Omental fat pad (tissue), 4 donors: ENCODE data around the genes MVB12B and NIBAN2.

DNA sequence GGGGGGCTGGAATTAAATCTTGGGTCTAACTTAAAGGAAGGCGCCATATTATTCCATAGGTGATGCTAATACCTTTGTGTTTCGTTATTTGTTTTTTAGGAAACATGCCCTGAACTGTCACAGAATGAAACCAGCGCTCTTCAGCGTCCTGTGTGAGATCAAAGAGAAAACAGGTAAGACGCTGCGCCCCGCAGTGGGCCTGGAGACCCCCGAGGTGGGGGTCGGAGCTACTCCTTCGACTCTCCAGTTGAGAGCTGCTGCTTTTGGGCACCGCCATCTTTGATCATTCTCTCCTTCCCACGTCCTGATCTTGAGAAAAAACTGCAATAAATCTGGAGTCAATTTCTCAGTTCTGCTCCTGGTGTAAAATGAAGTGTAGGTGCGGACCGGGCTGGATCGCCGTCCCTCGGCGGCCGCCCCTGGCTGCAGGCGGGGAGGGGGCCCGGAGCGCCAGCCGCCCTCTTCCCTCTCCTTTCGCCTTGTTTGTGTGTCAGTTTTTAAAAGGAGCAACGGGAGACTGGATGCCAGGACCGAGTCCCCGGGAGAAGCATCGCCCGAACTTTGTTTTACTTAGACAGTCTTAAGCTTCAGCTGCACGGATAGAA, 1.4 kb downstream of the PBX3 start:
- PRO-cap = no peak
- RAMPAGE, long total RNA, 4 experiments = no peak in any of the 4 experiments

DNA sequence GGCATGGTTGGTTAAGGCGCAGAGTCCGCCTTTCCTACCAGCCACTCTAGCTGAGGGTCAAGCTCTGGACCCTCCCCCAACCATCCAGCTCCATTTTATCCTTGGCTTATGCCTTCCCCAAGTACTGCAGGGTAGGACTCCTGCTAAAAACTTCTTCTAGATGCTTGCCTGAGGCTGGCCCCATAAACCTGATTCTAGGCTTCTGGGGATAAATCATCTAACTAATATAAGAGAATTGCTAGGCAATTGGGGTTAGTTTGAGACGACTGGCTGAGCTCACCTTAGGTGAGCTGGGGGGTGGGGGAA, 730 bp upstream of the MVB12B start:
- PRO-cap = no peak
- RAMPAGE, long total RNA, 4 experiments = no peak in any of the 4 experiments

GRCh38 chr9:126326432-126327502, at the start of gene MVB12B:
Gene MVB12B, plus strand, starts transcription at chr9:126326829.
- PRO-cap = no peak
- RAMPAGE, long total RNA, 4 experiments = no peak in any of the 4 experiments

DNA sequence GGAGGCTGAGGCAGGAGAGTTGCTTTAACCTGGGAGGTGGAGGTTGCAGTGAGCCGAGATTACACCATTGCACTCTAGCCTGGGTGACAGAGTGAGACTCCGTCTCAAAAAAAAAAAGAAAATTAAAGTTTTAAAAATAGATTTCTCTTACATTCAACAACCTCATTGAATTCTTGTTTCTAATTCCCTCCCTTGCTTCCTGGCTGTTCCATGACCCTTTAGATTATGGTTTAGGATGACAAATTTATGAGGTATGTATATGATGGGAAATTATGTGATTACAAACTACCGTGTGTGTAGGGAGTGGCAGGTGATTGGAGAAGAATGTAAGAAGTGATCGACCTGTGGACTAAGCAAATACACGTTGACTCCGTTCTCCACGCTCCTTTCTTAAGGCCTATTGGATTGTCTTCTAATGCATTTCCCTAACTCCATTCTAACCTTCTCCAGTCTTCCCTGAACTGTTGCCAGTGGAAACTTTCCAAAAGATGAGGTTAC, 36.5 kb downstream of the MVB12B start:
- PRO-cap = no peak
- RAMPAGE, long total RNA, 4 experiments = no peak in any of the 4 experiments

DNA sequence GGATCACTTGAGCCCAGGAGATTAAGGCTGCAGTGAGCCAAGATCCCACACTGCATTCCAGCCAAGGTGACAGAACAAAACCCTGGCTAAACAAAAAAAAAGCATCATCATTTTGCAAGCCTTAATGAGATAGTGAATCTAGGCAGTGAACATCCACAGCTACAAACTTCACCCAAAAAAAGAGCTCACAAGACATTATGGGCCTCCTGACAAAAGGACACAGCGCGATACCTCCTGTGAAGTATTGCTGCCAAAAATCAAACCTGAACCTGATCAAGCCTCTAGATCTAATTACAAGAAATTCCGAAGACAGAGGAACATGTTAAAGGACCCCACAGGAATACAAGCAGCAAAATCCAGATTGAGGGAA, 16.5 kb upstream of the LMX1B start:
- PRO-cap = no peak
- RAMPAGE, long total RNA, 4 experiments = no peak in any of the 4 experiments

DNA sequence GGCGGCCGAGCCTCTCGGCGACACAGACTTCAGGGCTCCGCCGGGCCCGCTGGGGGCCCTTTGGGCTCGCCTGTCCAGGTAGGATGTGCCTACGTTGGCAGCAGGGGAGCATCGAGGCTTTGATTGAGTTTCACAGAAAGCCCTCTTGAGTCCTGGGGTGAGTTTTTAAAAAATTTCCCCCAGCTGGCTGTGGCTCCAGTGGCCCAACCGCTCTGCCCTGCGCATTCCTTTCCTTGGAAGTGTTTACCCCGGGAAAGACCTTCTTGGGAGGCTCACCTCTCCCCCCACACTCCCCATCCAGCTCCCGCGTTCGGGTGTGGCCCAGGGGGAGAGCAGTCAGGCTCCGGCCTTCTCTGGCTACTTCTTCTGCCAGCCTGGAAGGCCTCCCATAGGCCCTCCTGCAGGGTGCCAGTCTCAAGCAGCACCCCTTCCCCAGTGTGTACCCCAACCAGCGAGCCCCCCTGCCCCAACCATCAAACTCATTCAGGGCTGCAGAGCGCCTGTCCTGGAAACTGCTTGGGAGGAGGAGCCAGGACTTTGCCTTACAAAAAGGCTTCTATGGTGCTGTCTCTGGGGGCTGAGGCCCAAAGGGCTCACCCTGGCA, 5.4 kb downstream of the LMX1B start:
- PRO-cap = no peak
- RAMPAGE, long total RNA, 4 experiments = no peak in any of the 4 experiments

GRCh38 chr9:126704629-126705080, 90.9 kb downstream of the LMX1B start:
- PRO-cap = no peak
- RAMPAGE, long total RNA, 4 experiments = no peak in any of the 4 experiments

GRCh38 chr9:126985811-126986415, 71.3 kb downstream of the RALGPS1 start:
- PRO-cap = no peak
- RAMPAGE, long total RNA, 4 experiments = no peak in any of the 4 experiments

GRCh38 chr9:127099147-127099549, 23.3 kb downstream of the ANGPTL2 start:
- PRO-cap = no peak
- RAMPAGE, long total RNA, 4 experiments = no peak in any of the 4 experiments

- PRO-cap = no peak
- RAMPAGE, long total RNA, 4 experiments = no peak in any of the 4 experiments
Observed at GRCh38 chr9:127133576-127134405, 11.4 kb upstream of the ANGPTL2 start.

DNA sequence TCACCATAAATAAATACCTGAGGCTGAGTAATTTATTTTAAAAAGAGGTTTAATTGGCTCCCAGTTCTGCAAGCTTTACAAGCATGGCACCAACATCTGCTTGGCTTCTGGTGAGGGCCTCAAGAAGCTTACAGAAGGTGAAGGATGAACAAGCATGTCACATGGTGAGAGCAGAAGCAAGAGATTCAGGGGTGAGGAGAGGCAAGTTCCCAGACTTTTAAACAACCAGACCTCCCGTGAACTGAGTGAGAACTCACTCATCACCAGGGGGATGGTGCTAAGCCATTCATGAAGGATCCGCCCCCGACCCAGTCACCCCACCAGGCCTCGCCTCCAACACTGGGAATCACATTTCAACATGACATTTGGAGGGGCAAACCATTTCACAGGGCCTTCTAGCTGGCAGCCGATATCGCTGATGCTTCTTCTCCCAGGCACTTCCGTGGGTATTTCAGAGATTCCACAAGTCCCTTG, 60.5 kb upstream of the ANGPTL2 start:
- PRO-cap = no peak
- RAMPAGE, long total RNA, 4 experiments = no peak in any of the 4 experiments

- PRO-cap = no peak
- RAMPAGE, long total RNA, 4 experiments = start-site peak on the plus strand in 2 of 4 experiments, at chr9:127245317-127245906 at its widest, 7 to 9 reads per replicate
Observed at GRCh38 chr9:127244607-127245739, 19.6 kb upstream of the GARNL3 start.

- PRO-cap = no peak
- RAMPAGE, long total RNA, 4 experiments = no peak in any of the 4 experiments
Observed at GRCh38 chr9:127303727-127304303, 39.2 kb downstream of the GARNL3 start.

GRCh38 chr9:127384084-127384909, 12.7 kb upstream of the SLC2A8 start:
- PRO-cap = no peak
- RAMPAGE, long total RNA, 4 experiments = no peak in any of the 4 experiments

- PRO-cap = no peak
- RAMPAGE, long total RNA, 4 experiments = no peak in any of the 4 experiments
Observed at GRCh38 chr9:127407341-127407862, 10.4 kb downstream of the SLC2A8 start.

DNA sequence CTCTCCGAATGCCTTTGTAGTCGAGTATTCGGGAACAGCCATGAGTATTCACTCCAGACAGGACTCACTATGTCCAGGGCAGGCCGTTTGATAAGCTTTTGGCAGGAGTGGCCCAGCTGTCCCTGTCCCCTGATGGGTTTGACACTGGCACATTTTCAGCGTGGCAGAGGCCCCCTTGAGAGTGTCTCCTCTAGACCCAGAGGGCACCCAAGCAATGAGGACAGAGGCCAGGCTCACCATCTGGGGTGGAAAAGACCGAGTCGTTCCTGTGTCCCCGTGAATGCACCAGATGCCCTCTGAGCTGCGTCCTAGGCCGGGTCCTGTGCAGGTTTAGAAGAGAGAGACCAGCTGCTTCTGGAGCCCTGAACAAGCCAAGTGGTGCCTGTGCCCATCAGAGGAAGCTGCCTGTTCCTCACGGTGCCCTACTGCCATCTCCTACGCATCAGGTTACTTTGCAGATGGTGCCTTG, 42.3 kb downstream of the LRSAM1 start:
- PRO-cap = no peak
- RAMPAGE, long total RNA, 4 experiments = no peak in any of the 4 experiments

- PRO-cap = no peak
- RAMPAGE, long total RNA, 4 experiments = no peak in any of the 4 experiments
Observed at GRCh38 chr9:127549034-127549740, 19.7 kb downstream of the NIBAN2 start.

GRCh38 chr9:127561035-127561302, 7.9 kb downstream of the NIBAN2 start:
- PRO-cap = no peak
- RAMPAGE, long total RNA, 4 experiments = no peak in any of the 4 experiments

DNA sequence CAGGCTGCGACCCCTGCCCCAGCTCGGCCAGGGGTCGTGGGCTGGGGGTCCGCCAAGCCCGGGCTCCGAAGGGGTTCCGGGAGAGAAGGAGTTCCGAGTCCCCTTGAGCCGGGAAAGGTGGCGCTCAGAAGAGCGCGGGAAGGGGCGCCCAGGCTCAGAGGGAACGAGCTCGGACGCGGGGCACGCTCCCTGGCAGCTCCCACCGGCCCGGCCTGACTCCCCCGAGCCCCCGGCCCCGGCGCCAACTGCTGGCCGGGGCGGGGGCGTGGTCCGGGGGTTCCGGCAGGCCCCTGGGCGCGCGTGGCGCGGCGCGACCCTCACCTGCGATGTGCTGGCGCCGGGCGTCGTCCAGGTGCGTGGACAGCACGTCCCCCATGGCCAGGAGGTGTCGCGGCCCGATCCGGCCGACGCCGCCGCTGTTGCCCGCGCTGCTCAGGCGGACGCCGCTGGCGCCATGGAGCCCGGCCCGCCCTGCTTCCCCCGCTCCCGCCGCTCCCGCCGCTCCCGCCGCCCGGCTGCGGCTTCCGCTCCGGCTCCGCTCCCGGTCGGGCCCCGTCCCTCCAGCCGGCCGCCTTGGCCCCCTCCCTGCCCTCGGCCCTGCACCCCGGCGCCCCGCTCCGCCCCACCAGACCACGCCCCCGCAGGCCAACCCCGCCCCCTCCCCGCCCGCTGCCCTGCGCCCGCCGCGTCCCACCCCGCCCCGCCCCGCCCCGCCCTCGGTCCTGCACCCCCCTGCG, at the start of gene NIBAN2:
TSS of gene NIBAN2 (minus strand) at position 575 of the 737 bp plus-strand sequence.
- PRO-cap = bidirectional peak, plus-strand start outside the sequence, minus-strand start at position 572 of the sequence
- RAMPAGE, long total RNA, 4 experiments = no peak in any of the 4 experiments

DNA sequence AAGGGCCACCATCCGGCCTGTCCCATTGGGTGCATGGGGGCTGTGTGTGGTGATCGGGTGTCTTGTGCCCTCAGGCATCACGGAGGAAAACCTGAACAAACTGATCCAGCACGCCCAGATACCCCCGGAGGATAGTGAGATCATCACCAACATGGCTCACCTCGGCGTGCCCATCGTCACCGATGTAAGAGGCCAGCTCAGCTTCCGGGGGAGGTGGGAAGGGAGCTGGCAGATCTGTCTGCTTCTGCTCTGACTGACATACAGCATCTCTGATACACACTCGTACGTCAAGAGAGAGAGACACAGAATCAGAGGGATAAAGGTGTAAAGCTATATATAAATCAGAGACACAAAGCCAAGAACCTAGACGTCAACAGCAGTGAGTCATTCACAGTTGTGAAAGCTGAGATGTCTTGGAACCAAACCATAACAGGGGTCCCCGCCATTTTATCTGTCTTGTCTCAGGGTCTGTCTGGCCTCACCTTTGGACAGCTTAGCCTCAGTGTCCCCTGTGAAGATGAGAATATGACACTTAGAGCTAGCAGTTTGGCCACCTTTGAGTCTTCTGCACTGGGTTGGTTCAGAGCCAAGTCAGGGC, 30.1 kb upstream of the CFAP157 start:
- PRO-cap = no peak
- RAMPAGE, long total RNA, 4 experiments = no peak in any of the 4 experiments